GM19240 (cell line): Measurements from ENCODE around the gene ARSH.

DNA sequence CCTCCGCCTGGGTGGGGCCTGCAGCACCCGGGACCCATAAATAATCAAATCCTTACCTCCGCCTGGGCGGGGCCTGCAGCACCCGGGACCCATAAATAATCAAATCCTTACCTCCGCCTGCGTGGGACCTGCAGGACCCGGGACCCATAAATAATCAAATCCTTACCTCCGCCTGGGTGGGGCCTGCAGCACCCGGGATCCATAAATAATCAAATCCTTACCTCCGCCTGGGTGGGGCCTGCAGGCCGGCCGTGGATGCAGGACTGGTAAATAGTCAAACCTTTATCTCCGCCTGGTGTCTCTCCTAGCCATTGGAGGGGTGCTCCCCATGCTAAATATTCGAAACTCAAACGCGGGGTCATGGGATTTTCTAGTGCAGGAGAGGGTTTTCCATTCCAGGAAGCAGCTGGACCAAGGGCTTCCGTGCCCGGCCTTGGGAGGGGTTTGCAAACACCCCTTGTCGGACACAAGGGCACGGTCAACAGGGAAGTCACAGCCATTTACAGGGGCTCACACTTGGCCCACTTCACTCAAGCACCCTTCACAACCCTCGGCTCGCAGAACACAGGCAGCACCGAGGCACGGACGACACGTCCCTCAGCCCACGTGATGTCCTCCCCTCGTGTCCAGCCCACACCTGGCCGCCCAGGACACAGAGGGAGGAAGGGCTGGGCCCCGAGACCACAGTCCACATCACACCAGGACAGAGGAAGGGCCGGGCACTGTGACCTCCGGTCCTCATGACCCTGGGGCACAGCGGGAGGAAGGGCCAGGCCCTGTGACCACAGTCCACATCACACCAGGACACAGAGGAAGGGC, 10.4 kb upstream of the PLCXD1 start:
- RRBS = 91% methylated on average over 2 of the region's 34 CpGs

DNA sequence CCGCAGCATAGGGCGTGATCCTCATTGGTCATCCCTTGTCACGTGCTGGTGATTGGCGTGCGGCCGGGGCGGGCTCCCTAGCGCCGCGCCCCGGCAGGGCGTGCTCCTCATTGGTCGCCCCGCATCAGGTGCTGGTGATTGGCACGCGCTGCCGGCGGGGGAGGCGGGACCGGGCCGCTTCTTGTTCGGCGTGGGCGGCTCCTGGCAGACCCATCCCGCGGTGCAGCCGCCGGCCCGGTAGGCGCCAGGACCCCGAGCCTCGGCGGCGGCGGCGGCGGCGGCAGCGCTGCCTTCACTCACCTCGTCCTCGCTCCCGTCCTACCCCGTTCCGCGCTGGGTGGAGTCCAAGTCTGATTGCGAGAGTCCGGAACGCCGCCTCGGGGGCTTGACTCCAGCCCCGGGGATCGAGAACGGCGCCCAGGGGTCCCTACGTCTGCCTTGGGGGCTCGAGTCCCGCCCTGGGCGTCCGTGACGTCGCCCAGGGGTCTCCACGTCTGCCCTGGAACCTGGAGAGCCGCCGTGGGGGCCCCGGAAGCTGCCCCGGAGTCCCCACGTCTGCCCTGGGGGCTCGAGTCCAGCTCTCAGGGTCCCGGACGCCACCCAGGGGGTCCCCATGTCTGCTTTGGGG, 498 bp upstream of the GTPBP6 start:
- RRBS = no CpG with 5 or more reads among the region's 70 CpGs

- RRBS = 82% methylated on average over 6 of the region's 31 CpGs
These were observed 22.6 kb upstream of the GTPBP6 start for GRCh38 chrX:341128-341745.

GRCh38 chrX:1406373-1407631, 14.9 kb upstream of the SLC25A6 start:
- RRBS = no CpG with 5 or more reads among the region's 3 CpGs

DNA sequence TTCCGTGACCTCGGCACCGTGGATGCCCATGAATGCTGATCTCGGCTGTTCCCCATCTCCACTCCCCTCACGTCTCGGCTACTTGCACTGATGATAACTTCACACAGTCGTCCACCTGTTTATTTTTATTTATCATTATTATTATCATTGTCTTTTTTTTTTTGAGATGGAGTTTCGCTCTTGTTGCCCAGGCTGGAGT, 23.3 kb upstream of the SLC25A6 start:
- RRBS = no CpG with 5 or more reads among the region's 8 CpGs

DNA sequence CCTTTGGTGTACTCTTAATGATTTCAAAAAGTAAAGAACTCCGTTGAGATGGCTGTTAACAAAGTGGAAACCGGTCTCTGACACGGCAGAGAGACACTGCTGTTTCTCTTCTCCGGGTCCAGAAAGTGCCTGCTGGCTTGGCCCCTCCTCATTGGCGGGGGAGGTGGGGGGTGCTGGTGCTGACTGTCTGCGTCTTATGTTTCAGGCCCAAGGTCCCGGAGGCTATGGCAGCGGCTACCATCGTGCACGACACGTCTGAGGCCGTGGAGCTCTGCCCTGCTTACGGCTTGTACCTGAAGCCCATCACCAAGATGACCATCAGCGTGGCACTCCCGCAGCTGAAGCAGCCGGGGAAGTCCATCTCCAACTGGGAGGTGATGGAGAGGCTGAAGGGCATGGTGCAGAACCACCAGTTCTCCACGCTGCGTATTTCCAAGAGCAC, 1.9 kb downstream of the AKAP17A start:
- RRBS = 92% methylated on average over 4 of the region's 18 CpGs

GRCh38 chrX:2184526-2185732, 315.8 kb downstream of the DHRSX start:
- RRBS = no CpG with 5 or more reads among the region's 12 CpGs

DNA sequence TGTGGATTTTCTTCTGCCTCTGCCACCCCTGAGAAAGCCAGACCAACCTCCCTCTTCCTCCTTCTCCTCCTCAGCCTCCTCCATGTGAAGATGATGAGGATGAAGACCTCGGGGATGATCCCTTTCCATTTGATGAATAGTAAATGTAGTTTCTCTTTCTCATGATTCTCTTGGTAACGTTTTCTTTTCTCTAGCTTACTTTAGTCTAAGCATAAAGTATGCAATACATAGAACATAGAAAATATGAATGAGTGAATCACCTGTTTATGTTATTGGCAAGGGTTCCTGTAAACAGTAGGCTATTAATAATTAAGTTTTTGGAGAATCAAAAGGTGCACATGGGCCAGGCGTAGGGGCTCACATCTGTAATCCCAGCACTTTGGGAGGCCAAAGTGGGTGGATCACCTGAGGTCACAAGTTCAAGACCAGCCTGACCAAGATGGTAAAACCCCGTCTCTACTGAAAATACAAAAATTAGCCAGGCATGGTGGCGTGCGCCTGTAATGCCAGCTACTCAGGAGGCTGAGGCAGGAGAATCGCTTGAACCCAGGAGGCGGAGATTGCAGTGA, 144.1 kb downstream of the DHRSX start:
- RRBS = no CpG with 5 or more reads among the region's 8 CpGs

DNA sequence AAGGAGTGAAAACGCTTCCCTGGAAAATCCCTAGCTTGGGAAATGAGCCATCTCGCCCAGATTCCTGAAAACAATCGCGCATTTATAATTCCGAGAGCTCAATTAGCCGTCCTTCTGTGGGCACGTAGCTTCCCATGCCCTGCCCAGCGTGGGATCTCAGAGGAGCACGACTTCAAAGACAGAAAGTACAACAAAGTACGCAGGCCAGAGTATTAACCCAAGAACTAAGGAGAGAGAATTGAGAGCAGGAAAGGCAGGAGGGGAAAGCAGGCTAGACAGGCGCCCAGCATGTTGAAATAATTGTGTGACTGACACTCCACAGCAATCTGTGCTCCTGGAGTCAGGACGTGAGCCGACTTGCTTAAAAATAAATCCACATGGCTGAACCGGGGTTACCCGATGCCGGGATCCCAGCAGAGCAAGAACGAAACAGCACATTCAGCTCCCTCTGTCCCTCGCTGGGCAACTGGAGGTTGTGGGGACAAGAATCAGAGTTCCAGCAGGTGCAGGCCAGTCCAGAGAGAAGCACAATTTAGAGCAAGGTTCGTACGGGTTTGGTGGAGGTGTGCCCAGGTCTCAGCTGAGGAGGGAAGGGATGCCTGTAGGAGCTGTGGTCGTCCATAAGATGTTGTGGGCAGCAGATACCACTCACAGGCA, 98.8 kb downstream of the DHRSX start:
- RRBS = no CpG with 5 or more reads among the region's 21 CpGs

- RRBS = no CpG with 5 or more reads among the region's 14 CpGs
These were observed 23.4 kb downstream of the DHRSX start for GRCh38 chrX:2477263-2477822.

DNA sequence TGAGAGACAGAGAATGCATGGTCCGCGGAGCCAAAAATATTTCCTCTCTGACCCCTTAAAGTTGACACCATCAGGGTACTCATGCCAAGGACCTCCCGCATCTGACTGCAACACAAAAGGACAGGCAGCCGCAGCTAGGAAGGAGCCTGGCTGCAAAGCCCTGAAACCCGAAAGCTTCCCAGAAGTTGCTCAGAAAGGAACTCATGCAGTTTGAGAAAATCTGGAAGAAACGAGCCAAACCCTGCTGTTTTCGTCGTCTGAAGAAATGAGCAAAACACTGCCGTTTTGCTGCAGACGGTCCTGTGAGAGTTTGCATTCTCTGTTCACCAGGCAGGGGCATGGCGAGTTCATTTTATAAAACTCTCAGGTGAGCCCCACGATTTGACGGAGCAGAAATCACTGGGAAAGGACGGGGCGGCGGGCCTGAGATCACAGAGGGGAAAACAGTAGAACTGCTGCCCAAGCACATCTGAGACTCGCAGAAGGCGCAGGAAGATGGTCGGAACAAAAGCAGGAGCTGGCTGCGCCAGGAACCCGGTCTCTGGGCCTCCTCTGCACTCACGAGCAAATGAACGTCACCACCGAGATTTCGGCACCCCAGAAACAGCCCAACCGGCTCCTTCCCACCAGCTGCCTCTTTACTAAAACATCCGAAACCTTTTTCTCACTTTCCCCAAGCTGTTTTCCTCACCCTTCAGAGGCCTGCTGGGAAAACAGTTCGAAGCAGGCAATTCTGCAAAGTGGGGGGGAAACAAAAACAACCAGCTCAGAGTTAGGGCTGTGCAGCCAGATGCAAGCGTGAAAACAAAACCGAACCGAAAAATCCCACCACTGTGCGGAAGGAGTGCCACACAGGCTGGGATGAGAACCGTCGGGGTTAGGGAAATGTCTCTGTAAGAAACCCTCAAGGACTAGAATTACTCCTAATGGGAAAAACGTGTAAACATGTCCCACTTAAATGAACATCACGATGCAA, 16.2 kb downstream of the DHRSX start:
- RRBS = 86% methylated on average over 5 of the region's 36 CpGs

DNA sequence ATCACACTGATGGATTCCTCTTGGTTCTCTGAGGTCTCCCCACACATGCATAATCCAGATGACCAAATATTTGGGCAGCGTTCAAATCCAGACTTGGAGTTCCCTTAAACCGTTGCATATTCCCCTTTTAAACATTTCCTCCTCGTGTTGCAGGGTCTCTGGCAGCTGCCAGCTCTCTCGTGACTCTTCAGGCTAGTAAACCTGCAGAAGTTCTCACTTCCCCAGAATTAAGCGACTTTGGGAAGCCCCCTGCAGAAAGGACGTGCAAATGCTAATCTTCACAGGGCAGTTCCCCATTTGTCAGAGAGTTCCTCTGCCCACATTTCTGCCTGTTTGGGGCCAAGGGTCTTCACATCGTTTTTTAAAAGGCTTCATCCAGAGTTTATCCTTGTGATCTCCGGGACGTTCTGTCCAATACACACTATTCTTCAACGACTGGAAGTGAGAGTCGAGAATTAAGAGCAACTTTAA, 20.6 kb upstream of the DHRSX start:
- RRBS = no CpG with 5 or more reads among the region's 11 CpGs

GRCh38 chrX:2610829-2611082, 80.3 kb upstream of the CD99 start:
- RRBS = no CpG with 5 or more reads among the region's 4 CpGs

GRCh38 chrX:2651048-2651294, 40.1 kb upstream of the CD99 start:
- RRBS = no CpG with 5 or more reads among the region's 9 CpGs

DNA sequence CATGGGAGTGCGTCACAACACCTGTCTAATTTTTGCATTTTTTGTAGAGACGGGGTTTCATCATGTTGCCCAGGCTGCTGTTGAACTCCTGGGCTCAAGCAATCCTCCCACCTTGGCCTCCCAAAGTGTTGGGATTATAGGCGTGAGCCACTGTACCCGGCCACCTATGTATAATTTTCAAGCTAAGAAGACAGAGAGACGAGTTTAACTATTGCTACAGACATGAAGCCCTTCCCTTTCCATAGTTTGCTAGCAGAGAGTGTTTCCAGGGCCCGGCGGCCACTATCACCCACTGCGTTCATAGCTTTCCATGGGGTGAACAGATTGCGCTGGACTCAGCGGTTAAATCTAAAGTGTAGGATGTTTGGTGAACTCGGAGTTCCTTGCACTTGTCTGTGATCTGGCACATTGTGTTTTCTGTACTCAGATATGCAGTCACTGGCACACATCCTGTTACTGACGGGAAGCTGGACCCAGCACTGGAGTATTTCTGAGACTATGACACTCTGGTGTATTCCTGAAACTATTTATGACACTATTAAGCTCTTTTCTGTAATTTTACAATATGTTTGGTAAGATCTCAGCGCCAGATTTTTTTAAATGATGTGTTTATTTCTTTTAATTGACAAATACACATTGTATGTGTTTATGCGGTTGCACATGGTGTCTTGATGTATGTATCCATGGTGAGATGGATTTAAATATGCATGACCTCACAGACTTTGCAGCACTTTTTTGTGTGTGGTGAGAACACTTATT, 13.9 kb downstream of the CD99 start:
- RRBS = no CpG with 5 or more reads among the region's 14 CpGs

DNA sequence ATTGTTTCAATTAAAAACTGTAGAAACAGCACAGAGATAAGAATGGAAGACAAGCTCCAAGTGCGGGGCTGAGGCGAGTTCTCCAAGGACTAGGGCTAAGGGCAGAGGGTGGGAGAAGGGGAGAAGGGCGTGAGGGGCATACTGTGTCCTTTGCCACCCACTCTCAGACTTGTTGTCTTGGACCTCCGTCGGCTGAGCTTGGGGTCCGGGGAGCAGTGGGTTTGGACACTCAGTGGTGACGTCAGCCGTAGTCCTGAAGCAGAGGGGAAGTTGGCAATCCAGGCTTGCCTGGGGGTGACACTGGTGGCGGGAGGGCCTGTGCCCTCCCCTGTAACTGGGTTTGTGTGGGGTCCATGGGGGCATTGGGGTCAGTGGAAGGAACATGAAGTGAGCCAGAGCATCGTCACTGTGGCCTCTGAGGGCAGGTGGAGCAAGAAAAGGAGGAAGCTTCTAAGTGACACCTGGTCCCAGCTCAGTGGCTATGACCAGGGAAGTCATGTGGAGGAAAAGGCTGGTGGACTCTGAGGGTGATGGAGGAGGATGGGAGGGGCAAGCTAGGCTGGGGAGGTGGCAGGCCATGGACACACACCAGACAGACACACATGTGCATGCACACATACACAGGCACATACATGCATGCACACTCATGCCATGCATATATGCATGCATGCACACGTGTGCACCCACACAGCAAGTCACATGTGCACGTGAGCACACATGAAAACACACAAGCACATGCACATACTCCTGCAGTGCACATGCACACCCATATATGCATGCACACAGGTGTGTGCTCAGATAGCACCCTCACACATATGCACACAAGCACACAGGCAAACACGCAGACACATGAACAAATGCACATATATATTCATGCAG, 17.7 kb downstream of the CD99 start:
- RRBS = no CpG with 5 or more reads among the region's 13 CpGs

DNA sequence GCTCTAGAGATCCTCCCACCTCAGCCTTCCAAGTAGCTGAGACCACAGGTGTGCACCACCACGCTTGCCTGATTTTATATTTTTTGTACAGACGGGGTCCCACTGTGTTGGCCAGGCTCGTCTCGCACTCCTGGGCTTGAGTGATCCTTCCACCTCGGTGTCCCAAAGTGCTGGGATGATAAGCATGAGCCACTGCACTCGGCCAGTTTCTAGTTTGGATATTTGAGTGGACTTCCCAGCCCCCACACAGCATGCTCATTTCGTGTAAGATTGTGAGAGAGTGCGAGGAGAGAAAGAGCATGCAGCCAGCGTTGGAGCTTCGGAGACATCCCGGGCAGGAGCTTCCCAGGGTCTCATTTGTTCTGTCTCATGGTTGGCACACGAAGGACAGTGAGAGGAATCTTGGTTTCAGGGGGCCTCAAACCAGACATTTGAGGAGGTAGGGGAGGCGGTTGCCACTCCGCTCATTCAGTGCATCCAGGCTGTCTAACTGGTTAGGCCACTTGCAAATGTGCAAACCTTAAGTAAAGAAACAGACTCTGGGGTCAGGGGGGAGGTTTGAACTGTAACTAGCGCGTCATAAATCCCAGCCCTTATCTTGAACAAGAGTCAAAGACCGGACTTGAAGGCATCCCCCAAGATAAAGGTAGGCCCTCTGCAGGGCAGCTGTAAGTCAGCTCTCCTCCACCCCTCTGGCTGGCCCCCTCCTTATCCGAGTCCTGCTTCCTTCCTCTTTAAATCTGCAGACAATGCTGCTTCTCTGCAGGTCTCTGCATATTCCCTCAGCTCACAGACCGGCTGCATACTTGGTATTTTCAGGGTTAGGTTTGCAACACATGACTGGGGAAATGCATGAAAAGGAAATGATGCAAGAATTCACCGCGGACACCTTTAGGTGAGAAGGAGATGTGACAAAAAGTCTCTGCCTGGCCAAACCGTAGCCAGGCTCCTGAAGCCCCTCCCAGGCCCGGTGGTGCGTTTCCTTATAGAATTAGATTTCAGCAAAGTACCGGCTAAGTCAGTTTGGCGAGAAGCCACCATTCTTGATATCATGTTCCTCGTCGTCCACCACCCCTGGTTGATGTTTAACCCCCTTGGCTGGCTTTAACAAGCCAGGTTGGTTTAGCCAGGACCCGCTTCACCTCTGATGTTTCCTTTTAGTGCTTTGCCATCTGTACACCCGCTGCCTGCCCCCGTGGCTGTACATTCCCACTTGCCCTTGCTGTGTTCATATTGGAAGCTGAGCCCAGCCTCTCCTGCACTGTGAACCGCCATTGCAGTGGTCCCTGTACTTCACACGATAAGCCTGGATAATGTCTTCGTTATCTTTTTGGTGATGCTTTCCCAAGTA, 31.4 kb downstream of the ARSD start:
- RRBS = 0% methylated on average over 2 of the region's 34 CpGs

GRCh38 chrX:3006184-3006707, at the start of gene ARSH:
Gene ARSH (plus strand): TSS chrX:3006546.
- RRBS = no CpG with 5 or more reads among the region's 9 CpGs

- RRBS = no CpG with 5 or more reads among the region's 12 CpGs
These were observed 24.5 kb downstream of the MXRA5 start for GRCh38 chrX:3321751-3322542.

DNA sequence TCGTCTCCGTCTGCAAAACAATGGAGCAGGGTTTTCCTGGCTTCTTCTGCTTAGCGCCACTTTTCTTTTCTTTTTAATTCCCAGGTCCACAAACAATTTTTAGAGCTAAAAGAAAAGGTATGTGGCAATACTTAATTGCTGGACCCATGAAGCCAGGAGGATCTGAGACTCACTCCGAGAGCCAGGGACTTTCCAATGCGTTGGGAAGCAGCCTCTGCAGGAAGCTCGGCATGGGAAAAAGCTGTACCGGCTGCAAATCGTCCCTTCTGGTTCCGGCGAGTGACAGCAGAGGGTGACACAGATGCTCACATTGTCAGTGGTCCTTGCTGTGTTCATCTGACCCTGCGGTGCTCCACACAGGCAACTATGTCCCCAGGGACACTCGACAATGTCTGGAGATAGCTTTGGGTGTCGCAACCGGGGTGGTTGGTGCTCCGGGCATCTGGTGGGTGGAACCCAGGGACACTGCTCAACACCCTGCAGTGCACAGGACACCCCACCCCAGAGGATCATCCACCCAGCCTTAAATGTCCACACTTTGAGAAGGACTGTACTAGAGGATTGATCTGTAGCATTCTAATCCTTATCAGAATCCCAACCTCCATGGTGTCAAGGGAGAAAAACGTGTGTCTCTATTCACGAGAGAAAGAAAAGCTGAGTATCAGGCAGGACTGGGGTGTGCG, 163.9 kb downstream of the PRKX start:
- RRBS = no CpG with 5 or more reads among the region's 18 CpGs